H9 (cell line): ENCODE data around the genes HAUS4, AJUBA and PPP1R3E.

DNA sequence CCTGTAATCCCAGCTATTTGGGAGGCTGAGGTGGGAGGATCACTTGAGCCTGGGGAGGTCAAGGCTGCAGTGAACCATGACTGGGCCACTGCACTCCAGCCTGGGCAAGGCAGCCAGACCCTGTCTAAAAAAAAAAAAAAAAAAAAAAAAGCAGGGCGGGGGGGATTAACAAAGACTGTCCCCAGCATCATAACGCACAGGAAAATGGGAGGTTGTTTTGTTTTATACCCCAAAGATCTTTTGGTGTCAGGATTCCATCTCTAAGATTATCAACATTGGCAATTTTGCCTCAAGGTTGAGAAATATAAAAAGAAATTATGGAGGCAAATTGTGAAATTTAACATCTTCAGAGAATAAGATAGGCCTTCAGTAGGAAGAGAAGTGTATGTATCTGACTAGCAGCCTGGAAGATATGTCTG, 10.5 kb downstream of the OXA1L start:
- PRO-cap: no peak

GRCh38 chr14:22821047-22821672, 5.9 kb upstream of the SLC7A7 start:
- PRO-cap: no peak

GRCh38 chr14:22821673-22821935, 6.4 kb upstream of the SLC7A7 start:
- PRO-cap: bidirectional peak, plus-strand start at chr14:22821871, minus-strand start at chr14:22821866

DNA sequence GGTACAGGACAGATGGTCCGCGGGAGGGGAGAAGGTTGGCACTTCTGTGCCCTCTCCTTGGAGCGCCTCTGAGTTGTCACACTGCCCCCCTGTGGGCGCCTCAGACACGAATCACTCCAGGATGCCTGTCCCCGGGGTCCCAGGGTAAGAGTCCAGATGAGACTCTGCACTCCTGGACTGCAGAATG, 17.0 kb downstream of the MMP14 start:
- PRO-cap: unidirectional peak, minus-strand start at position 75 of the sequence

DNA sequence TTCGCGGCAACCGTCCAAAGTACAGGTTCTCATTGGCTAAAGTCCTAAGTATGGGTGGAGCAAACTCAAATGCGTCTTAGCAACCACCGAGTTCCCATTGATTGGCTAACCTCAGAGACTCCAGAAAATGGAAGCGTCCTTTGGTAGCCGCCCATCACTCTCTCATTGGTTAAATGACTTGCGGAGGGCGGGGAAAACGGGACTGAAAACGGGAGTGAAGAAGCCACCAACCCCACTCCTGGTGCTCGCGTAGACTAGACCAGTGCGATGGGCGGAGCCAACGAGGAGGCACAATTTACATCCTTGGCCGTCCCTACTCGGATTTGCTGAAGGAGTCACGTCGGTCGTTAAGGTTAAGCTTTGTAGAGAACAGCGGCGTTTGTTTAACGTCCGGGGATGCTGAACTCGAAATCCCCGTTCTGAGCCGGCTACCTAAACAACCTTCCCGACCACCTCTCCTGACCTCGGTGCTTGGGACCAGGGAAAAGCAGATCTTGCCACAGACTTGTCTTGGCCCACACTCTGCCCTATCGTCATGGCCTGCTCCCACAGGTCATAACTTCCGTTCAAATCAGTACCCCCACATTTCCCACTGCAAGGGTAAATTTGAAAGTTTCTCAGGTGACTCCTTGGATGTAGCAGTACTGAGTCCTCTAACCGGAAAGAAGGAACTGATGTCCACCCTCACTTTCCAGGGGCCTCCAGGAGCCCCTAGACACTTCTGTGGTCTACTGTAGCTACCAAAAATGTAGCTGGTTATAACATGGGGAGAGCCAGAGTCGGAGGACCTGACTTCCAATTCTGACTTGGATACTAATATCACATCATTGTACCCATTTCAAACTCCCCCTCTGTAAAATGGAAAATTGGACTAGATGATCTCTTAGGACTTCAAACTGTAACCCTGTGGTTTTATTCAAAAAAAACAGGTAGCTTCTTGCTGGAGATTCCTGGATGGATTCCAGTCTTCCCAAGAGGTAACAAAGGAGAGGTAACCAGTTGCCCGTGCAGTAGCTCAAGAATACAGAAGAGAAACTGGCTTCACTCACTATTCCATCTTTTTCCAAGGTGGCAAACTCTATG, 614 bp upstream of the RBM23 start:
- PRO-cap: bidirectional peak, plus-strand start at position 235 of the sequence, minus-strand start outside the sequence

DNA sequence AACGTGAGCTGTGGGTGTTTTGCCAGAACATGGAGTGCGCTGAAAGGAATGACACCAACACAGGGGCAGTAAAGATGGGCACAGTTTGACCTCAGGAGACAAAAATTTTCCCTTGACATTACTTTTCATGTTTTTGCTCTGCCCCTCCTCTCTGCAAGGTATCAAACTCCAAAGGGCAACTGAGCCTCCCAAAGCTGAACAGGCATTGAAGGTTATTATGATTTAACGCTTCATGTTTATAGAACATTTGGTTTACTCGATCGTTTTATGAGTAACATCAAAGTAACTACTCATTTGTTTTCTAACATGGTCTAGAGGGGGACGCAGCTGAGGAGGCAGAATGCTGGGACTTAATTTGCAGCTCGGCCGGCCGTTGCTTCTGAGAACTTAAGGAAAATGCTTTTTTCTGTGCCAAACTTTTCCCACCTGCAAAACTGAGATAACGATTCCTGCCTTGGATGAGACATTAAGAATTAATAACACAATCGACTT, 992 bp downstream of the HAUS4 start:
- PRO-cap: no peak

DNA sequence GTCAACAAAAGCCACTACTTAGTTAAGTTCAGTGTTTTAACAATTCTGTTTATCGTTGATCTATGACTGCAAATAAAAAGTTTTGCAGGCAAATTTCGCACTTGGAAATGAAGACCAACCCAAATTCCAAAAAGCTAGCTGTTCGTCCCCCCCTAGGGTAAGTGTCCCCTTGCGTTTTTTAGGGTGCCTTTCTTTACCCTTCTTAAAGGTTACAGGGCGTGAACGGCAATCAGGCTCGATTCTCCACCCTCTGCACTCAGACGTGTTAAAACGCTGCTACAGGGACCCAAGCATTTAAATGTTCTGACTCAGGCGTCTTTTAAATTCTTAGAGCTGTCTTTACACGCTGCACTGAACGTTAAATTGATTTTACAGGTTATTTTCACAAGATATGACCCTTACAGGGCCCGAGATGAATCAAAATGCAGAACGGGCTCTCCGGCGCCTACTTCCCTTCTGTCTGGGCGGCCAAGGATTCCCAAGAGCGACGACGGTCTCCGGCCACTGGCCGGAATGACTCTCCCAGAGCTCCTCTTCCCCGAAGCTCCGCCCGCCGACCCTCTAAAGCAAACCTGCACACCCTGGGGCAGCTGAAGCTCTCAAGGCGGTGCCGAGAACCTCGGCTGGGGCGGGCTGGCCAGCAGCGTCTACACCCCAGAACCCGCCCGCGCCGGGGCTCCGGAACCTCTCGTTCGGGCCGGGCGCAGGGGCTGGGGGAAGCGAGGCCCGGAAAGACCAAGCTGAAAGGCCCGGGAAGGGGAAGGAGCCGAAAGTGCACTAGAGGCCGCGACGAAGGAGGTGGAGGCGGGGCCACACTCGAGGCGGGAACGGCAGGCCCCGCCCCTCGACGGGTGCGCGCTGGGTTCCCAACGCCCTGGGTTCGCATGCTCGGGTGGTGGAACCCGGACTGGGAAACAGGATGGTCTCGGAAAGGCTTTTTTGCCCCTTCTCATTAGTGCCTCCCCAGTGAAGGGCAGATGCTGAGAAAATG, at the start of gene HAUS4:
TSS of gene HAUS4 (minus strand) at position 747 of the 991 bp plus-strand sequence.
- PRO-cap: unidirectional peak, plus-strand start at position 228 of the sequence; unidirectional peak, plus-strand start at position 259 of the sequence; bidirectional peak, plus-strand start at position 577 of the sequence, minus-strand start at position 515 of the sequence

DNA sequence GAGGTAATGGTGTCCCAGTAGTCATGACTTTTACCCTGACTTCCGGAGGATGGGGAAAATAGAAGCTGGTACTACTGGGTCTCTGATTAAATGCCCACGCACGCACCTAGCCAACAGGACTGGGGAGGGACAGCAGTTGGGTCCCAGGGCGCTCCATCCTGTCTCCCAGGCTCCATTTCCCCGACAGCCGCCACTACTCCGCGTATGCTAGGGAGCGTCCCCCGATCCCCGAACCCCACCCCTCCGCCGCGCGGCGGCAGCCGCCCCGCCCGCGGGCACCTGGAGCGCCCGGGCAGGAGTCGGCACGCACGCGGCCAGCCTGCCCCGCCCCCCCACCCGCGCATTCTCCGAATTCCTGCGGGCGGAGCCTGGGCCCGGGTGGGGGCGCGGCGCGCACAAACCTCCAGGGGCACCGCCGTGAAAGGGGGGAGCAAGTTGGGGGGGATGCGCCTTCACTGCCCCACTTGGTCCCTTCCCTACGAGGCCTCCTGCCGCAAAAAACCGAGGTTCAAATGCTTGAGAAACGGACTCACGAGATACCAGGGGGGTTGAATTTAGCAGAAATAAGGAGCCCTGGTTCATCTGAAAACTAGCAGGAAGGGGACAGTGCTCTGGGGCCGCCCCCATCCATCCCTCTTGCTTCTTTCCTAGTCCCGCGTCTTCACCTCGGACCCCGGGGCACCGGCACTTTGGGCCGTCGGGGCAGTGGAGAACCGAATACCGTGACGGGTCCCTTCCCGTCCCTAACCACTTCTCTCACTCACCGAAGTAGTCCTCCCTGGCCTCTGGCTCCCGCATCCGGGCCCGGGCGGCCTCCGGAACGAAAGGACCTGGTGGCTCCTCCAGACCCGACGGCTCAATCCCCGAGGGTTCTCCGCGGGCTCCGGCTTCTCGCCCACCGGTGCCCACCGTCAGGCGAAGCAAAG, 1.6 kb downstream of the AJUBA start:
- PRO-cap: bidirectional peak, plus-strand start at position 463 of the sequence, minus-strand start at position 206 of the sequence; bidirectional peak, plus-strand start at position 797 of the sequence, minus-strand start at position 745 of the sequence

DNA sequence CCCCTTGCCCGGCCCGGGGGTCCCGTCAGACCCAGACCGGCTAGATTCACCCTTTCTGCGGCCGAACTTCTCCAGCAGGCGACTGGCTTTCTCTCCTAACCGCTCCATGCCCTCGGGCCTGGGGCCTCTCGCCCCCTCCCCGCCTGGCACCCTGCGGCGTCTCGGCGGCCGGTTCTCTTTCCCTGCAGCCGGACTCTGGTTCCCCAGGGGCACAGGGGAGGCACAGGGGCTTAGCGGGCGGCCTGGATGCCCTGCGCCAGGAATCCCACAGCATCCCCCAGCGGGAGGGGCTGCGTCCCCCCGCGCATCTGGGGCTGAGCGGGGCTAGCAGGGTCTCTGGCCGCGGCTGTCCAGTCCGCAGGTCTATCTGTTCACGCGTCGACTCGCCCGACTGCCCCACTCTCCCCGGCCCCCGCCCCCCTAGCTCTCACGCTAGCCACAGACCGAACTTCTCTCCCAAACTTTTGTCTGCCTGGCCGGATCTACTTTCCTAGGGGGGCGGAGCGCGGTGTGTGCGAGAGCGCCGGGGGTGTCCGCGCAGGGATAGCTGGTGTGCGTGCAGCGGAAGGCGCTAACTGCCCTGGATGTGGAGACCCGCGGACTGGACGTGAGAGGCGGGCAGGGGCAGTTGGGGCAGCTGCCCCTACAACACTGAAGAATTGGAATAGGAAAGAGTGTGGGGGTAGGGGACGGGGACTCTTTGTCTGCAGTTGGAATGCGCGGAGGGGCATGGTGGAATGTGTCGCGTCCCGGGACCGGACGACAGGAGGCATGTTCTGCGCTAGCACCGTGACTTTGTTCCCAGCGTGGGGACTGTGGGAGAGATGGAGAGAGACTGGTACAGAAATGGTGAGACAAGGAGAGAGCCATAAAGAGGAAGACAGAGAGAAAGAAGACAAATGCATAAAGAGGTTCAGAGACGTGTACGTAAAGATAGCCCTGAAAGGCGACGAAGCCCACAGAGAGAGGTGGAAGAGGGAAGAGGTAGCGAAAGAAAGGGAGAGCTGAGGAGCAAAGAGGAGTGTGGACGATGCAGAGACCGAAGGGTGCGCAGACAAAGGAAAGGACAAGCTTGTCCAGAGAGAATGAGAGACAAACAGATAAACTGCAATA, at the start of gene AJUBA:
TSS of gene AJUBA (minus strand) at position 393 of the 1,113 bp plus-strand sequence.
- PRO-cap: bidirectional peak, plus-strand start at position 206 of the sequence, minus-strand start at position 120 of the sequence; bidirectional peak, plus-strand start at position 571 of the sequence, minus-strand start at position 455 of the sequence; bidirectional peak, plus-strand start at position 792 of the sequence, minus-strand start at position 653 of the sequence

DNA sequence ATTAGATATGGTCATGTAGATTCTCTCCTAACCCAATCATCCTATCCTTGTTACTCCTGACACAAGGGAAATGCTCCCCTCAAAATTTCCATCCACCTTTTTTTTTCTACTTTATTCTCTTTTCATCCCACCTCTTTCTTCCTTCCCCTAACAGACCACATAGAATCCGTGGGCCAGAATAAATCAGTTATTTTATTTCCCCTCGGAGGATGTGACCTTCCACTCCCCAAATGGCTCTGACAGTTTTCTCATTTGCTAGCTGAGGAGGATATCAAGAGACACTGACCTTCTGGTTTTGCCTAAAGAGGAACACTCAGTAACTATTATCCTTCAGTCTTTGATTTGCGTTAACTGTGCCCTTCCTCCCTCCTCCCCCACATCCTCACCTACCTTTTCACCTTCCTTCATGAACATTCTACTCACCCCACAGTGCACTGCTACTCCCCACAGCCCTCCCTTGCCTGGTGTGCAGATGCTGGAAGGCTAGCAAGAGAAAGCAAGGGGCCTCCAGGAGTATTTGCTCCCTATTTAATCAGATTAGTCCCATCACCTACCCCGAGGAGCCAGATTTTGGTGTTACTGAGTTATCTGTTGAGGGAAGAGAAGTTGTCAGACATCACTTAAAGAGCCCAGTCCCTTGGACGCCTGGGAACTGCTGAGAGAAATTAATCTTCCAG, 11.8 kb downstream of the PSMB5 start:
- PRO-cap: no peak

- PRO-cap: no peak
Observed at GRCh38 chr14:23025477-23026536, 8.9 kb downstream of the PSMB5 start.

- PRO-cap: no peak
Observed at GRCh38 chr14:23033963-23034314, 761 bp downstream of the PSMB5 start.

GRCh38 chr14:23059204-23059641, 1.9 kb upstream of the CDH24 start:
- PRO-cap: no peak

DNA sequence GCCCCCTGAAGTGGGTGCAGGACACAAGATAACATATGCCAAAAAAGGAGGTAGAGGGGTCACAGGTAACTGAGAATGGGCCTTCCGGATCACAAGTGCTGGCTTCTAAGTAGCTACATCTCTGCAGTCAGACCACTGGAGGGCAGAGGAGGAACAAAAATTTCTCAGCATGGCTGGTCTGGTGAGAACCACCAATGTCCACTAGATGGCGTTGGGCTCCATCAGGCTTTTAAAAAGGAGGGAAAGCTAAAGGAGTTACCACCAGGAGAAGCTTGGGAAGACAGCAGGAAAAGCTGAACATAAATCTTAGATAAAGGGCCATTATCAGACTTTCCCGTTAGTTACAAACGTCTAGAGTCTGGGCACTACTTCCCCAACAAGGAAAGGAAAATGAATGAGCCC, 11.6 kb upstream of the CDH24 start:
- PRO-cap: no peak

DNA sequence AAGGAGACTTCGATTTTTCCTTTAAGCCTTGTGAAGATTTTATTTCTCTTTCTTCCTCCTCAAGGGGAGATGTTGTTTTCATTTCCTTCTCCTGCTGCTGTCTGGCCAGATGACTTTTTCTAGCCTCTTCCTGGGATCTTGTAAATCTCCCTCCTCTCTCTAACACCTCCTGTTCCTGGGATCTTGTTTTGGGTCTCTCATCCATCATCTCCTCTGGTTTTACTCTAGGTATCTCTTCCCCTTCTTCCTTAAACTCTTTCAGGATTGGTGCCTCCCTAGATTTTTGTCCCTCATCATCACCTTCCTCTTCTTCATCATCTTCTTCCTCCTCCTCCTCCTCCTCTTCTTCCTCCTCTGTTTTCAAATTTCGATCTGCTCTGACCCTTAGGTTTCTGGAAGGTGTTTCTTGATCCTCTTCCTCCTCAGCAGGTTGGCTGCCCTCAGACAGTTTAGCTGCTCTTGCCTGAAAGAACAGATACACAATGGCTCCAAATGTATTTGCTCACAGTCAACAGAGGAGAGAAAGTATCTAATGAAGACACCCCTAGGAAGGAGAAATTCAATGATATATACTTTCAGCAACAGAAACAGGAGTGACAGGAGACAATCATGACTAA, 14.5 kb downstream of the ACIN1 start:
- PRO-cap: no peak

DNA sequence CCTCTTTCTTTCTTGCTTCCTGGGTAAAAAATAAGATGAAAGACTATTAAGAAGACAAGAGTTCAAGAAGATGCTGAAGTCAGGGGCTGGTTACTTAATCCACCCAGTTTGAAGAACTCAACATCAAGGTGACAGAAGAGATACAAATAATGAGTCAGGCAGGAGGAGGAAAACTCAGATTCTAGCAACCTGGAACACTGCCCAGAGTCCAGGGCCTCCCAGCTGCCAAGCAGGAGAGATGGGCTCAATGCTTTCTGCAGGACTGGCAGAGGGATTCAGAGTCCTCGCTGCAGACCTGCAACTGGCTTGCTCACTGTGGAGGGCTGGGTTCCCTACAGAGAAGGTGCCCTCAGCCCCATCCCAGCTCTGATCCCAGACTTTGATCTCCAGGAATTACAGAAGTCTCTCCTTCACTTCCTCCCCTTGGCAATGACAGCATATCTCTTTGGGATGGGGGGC, 28.6 kb upstream of the CEBPE start:
- PRO-cap: no peak

GRCh38 chr14:23302593-23303210, at the start of gene PPP1R3E:
Gene PPP1R3E, minus strand, starts transcription at chr14:23302859.
- PRO-cap: unidirectional peak, minus-strand start at chr14:23302781; unidirectional peak, minus-strand start at chr14:23302836; unidirectional peak, minus-strand start at chr14:23302908

DNA sequence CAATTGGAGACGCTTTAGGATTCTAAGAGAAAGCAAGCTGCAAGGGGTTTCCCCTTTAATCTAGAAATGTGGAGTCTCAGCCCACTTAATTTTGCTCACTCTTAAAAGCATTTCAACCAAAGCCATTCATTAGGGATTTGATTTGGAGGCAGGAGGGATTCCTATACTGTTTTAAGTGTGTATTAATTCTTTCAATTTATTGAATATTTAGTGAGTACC, 1.3 kb downstream of the PABPN1 start:
- PRO-cap: no peak

DNA sequence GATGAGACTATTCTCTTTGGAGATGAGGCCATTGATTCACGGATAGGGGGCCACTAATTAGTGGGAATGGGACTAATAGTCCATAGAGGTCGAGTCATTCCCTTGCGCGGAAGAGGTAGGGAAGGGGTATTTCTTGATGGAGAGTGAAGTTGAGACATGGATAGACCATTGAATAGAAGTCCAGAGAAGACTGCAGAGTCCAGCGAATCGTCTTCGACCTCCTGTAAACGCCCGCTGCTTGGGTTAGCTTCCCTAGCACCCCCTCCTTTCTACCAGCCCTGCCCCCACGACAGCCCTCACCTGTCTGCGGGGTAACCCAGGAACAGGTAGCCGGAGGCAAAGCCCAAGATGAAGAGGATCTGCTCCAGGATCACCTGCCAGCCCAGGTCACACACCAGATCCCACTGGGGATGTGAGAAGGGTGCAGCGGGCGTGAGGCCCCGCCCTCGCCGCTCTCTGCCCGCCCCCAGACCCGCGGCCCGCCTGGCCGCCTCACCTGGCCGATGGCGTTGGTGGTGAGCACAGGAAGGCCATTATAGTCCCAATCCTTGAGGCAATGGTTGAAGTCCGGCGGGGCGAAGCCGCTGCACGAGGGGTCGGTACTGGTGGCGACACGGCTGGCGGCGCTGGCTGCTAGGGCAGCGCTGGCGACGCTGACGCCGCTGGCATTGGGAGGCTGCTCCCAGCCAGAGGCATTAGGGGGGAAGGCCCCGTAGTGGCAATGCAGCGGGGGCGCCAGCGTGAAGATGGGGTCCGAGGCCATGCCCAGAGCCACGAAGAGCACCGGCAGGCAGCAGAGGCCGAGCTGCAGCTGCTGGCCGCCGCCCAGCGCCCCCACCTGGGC, 1.0 kb downstream of the SLC22A17 start:
- PRO-cap: bidirectional peak, plus-strand start at position 495 of the sequence, minus-strand start at position 393 of the sequence; bidirectional peak, plus-strand start at position 741 of the sequence, minus-strand start at position 748 of the sequence

DNA sequence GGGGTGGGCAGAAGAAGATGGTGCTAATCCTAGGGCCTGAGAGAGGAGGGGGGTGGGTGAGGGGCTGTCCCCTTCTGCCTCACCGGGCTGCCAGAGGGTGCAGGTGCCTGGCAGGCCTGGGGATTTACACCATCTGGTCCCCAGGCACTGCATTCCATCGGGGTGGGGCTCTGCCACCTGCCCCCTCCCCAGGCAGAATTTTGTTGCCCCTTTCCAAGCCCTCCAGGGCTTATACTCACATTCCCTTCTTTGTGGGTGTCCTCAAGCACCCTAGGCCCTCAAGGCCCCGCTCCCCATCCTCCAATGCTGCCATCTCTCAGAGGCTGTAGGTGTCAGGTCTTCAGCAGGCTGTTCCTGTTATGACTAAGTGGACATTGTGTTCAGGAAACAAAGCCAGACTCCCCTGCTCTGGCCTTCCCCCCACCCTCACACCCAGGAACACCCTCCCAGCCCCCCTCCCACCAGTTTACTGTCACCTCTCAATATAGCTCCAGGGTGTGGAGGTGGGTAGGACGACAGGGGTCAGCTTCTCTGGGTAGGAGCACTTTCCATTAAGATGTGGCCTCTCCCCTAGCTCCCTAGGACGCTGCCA, 1.3 kb upstream of the MYH6 start:
- PRO-cap: no peak